Measurements from ENCODE around the genes LSP1 and IGF2.

GRCh38 chr11:1781822-1782538 is 18.3 kb upstream of the CTSD start:
- PRO-cap, 3 experiments, result no peak in any of the 3 experiments
- RAMPAGE, long total RNA, result no peak
- RRBS, 2 experiments, result no CpG with 5 or more reads among the region's 18 CpGs

DNA sequence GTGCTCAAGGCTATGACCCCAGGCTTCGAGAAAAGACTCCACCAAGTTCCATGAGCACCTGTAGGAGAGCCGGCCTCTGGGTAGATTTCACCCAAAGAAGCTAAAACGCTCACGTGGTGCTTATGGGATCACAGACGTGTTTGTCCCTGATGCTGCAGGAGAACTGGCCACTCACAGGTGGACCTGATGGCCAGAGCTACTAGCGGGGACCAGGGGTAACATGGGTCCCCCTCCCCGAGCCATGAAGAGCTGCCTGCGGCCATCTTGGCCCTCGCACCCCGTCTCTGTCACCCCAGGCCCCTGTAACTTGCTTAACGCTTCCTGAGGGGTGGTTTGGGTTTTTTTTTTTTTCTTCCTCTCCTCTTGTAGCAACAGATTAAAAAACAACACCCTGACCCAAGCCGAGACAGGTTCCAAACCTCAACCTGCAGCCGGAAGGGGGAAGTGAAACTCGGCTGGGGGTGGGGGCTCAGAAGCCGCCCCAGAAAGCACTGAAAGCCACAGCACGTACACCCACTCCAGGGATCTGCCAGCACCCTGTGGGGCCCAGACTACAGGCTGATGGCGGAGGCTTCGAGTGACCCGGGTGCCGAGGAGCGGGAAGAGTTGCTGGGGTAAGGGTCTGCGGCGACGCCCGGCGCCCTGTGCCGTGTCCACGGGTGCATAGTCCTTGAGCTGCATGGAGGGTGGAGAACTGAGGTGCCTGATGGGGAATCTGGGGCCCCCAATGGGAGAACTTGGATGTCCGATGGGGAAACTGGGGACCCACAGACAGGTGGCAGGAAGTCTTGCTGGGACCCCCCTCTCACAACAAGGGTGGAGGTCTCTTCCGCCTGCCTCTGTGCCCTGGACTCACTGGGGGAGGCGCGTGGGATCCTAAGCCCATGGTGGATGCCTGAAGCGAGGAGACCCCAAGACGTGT is at the start of gene LSP1:
LSP1 (plus strand) TSS at position 501 of the 922 bp plus-strand sequence.
- PRO-cap, 3 experiments, result peak in 1 of 3 experiments; most common plus-strand start position 521 of the sequence (in 1); most common minus-strand start position 286 of the sequence (in 1)
- RAMPAGE, long total RNA, result start-site peak on the plus strand centred at position 521 of the sequence, 93 bp wide, 38 and 43 reads in 2 replicates
- RRBS, 2 experiments, result 79 to 83% methylated on average over 7 of the region's 34 CpGs

- PRO-cap, 3 experiments, result no peak in any of the 3 experiments
- RAMPAGE, long total RNA, result no peak
- RRBS, 2 experiments, result 22 to 37% methylated on average over 7 of the region's 32 CpGs
Observed at GRCh38 chr11:1853571-1854614, 1.0 kb downstream of the LSP1 start.

- PRO-cap, 3 experiments, result no peak in any of the 3 experiments
- RAMPAGE, long total RNA, result no peak
- RRBS, 2 experiments, result no CpG with 5 or more reads among the region's 13 CpGs
Observed at GRCh38 chr11:1855719-1856309, 2.9 kb downstream of the LSP1 start.

- PRO-cap, 3 experiments, result no peak in any of the 3 experiments
- RAMPAGE, long total RNA, result no peak
- RRBS, 2 experiments, result 8% methylated on average over 2 to 5 of the region's 13 CpGs
Observed at GRCh38 chr11:1891180-1891660, 475 bp downstream of the PRR33 start.

GRCh38 chr11:1912342-1912888 is 7.1 kb upstream of the TNNT3 start:
- PRO-cap, 3 experiments, result no peak in any of the 3 experiments
- RAMPAGE, long total RNA, result no peak
- RRBS, 2 experiments, result no CpG with 5 or more reads among the region's 12 CpGs

DNA sequence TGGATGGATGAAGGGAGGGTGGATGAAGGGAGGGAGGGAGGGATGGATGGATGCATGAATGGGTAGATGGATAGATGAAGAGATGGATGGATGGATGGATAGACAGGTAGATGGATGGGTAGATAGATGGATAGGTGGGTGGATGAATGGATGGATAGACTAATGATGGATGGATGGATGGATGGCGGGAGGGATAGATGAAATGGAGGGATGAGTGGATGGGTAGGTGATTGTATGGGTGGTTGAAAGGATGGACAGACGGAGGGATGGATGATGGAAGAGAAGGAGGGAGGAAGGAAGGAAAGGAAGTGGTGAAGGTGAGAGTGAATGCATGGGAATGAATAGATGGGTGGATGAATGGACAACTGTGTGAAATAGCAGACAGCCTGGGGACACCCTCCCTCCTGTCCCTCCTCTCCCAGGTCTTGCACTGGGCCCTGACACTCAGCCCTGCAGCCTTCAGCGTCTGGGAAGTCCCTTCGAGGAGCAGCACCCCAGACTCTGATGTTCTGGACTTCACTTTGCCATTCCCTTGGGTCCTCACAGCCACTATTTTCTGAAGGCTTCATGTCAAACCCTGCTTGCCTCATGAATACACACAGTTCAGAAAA is 3.6 kb upstream of the TNNT3 start:
- PRO-cap, 3 experiments, result no peak in any of the 3 experiments
- RAMPAGE, long total RNA, result no peak
- RRBS, 2 experiments, result no CpG with 5 or more reads among the region's 4 CpGs

DNA sequence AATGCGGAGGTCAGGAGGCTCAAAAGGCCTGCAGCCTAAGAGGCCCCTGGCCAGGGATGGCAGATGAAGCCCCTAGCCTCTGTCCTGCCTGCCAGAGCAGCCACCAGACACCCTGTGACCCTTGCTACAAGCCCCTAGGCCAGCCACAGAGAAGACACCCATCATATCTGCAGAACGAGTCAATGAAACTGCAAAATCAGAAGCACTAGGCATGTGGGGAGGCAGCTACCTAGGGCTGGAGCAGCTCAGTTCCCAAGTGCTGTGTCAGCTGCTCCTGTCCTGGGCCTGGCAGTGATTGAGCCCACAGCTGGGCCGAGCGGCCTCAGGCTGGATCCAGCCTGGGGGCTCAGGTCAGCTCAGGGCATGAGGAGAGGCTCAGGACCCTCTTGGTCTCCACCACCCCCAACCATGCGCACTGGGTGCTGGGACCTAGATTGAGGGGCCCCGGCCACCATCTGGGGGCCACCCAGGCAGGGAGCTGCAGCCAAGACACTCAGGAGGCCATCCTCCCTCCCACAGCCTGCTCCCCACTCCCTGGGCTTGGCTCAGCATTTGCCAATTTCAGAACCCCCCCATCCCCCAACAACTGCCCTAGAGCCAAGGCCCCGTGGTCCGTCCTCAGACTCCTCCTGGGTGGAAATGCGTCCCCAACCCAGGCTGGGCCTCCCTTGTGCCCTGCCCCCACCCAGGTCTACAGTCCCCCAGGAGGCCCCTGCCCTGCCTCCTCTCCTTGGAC is 2.5 kb upstream of the TNNT3 start:
- PRO-cap, 3 experiments, result peak in 1 of 3 experiments; most common plus-strand start position 304 of the sequence (in 1)
- RAMPAGE, long total RNA, result no peak
- RRBS, 2 experiments, result no CpG with 5 or more reads among the region's 9 CpGs

- PRO-cap, 3 experiments, result no peak in any of the 3 experiments
- RAMPAGE, long total RNA, result no peak
- RRBS, 2 experiments, result no CpG with 5 or more reads among the region's 11 CpGs
Observed at GRCh38 chr11:1918103-1918382, 1.5 kb upstream of the TNNT3 start.

DNA sequence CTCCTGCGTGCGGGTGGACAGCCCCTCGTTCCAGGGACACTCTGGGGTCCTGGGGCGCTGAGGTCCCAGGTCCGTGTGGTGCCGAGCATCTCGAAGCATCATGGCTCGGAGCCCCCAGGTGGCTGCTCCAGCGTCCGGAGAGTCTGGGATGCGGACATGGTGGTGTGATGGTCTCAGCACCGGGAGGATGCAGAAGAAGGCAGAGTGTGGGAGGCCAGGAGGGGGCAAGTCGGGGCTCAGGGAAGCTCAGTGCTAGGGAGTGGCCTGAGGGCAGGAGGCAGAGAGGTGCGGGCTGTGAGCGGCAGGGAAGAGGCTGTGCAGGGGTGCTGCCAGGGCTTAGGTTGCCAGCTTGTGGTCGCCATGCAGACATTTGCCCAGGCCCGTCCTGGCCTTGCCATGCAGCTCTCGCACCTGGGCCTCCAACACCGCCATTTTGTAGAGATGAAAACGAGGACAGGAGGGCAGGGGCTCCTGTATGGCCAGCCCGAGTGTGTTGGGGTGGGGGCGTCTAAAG is 363 bp downstream of the TNNT3 start:
- PRO-cap, 3 experiments, result no peak in any of the 3 experiments
- RAMPAGE, long total RNA, result no peak
- RRBS, 2 experiments, result 45 to 72% methylated on average over 2 of the region's 22 CpGs

DNA sequence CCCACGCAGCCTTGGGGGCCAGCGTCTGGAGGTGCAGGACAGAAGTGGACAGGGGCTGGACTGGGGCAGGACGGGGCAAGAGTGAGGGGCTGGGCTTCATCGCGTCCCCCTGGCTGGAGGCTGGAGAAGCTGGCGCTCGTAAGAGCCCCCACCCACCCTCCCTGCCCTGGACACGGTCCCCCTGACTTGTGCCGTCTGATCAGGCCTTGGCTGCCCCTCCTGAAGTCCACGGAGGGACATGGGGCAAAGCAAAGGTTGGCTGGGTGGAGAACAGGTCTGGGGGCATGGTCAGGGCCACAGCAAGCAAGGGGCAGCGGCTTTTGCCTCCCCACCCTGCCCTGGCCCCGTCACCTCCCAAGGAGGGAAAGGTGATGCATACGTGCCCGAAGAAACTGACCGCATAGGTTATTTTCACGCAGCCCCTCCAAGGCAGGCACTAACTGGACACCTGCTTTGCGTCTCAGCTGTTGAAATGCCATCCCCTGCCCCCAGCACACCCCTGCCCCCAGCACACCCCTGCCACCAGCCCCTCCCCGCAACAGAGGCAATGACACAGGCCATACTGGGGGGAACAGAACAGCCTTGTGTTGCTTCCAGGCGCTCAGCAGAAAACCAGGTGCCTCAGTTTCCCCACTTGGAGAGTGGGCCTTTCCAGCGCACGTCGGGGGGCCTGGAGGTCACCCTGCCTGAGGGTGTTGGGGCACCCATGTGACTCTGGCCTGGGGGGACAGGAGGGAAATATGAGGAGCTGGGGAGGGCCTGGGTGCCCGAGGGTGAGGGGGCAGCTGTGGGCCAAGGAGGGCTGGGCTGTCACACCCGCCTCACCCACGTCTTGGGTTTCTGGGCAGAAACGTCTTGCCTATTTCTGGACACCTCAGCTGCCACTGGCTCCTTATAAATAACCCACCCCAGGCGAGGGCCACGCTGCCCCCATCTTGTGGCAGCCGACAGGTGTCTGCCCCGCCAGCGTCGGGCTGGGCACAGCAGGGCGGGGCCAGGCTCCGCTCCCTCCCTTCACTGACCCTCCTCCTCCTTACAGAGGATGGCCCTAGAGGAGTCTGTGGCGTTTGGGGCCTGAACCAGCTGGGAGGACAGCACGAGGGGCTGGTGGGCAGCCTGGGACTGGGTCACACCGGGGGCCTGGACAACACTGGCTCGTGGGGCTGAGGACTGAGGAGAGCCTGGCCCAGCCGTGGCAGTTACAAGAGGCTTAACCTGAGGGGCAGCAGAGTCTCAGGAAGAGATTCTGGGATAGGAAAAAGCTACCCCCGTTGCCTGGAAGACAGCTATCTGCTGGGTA is 1.3 kb downstream of the TNNT3 start:
- PRO-cap, 3 experiments, result peak in 2 of 3 experiments; most common plus-strand start position 922 of the sequence (in 2); most common minus-strand start position 842 of the sequence (in 2)
- RAMPAGE, long total RNA, result start-site peak on the plus strand centred at position 1,024 of the sequence, 204 bp wide, 7,662 and 2,364 reads in 2 replicates
- RRBS, 2 experiments, result no CpG with 5 or more reads among the region's 40 CpGs

- PRO-cap, 3 experiments, result no peak in any of the 3 experiments
- RAMPAGE, long total RNA, result no peak
- RRBS, 2 experiments, result 28 to 32% methylated on average over 2 of the region's 13 CpGs
Observed at GRCh38 chr11:1921623-1922070, 2.1 kb downstream of the TNNT3 start.

DNA sequence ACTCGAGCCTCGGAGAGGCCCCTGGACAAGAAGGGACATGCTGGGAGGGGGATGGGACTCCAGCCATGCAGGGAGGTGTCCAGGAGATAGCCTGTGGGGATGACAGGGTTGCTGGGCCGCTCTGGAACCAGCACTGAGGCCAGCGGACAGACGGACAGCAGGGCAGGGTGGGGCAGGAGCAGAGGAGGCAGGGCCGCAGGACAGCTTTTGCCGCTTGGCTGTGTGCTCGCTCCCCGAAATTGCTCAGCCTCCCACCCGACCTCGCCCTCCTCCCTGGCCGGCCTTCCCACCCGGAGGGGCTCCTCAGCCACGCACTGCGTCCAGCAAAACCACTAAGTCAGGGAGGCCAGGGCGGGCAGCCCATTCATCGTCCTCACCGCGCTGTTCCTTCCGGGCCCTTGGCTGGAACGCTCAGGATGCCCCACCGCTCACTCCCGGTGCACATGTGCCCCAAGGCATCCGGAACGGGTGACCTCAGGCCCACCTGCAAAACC is 8.0 kb downstream of the TNNT3 start:
- PRO-cap, 3 experiments, result no peak in any of the 3 experiments
- RAMPAGE, long total RNA, result no peak
- RRBS, 2 experiments, result 38% methylated on average over 10 of the region's 25 CpGs

DNA sequence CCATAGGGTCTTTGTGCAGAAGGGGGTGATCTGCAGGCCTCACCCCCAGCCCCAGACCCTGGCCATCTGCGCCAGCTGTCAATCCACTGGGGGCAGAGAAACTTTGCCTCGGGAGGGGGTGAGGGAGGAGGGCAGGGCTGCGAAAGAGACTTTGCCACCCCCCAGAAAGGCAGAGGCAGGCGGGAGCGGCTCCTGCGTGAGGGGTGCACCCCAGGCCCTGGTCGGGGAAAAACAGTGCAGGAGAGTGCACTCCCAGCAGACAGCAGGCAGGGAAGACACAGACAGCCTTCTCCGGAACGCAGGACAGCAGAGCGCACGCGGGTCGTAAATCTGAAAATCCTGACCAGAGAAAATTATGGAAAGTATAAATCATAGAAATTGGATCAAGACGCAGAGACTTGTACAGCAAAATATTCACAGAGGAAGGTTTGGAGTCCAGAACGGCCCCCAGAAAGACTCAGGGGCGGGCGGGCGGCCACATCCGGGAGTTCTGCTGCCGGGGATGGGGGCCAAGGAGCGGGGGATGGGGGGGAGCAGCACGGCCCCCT is 8.1 kb upstream of the MRPL23 start:
- PRO-cap, 3 experiments, result no peak in any of the 3 experiments
- RAMPAGE, long total RNA, result no peak
- RRBS, 2 experiments, result no CpG with 5 or more reads among the region's 22 CpGs

GRCh38 chr11:2100359-2100976 is 38.7 kb downstream of the IGF2 start:
- PRO-cap, 3 experiments, result peak in 1 of 3 experiments; most common plus-strand start chr11:2100632 (in 1); most common minus-strand start chr11:2100577 (in 1)
- RAMPAGE, long total RNA, result no peak
- RRBS, 2 experiments, result 48 to 51% methylated on average over 15 to 16 of the region's 20 CpGs

GRCh38 chr11:2109092-2109969 is 29.9 kb downstream of the IGF2 start:
- PRO-cap, 3 experiments, result no peak in any of the 3 experiments
- RAMPAGE, long total RNA, result no peak
- RRBS, 2 experiments, result 21 to 24% methylated on average over 9 of the region's 31 CpGs

DNA sequence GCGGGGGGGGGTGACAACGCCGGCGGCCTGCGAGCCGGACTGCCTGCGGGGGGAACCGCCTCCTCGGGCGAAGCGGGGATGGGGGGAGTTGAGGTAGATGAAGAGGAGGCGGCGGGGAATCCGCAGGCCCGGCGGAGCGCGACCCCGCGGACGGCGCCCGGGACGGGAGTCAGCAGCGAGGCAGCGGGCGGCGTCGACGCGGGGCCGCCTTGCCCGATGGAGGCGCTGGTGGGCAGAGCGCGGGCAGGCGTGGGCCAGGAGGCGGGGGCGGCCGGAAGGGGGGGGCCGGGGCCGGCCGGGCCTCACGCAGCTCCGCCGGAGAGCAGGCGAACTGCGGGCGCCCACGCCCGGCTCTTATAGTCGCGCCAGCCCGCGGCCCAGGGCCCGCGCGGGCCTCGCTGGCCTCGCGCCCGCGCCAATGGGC is at the start of gene IGF2:
IGF2 (minus strand) TSS at position 328 of the 424 bp plus-strand sequence.
- PRO-cap, 3 experiments, result peak in 2 of 3 experiments; most common minus-strand start position 218 of the sequence (in 1)
- RAMPAGE, long total RNA, result no peak
- RRBS, 2 experiments, result 2 to 3% methylated on average over 27 of the region's 63 CpGs

- PRO-cap, 3 experiments, result no peak in any of the 3 experiments
- RAMPAGE, long total RNA, result no peak
- RRBS, 2 experiments, result 43 to 48% methylated on average over 13 of the region's 26 CpGs
Observed at GRCh38 chr11:2158144-2158923, 2.7 kb downstream of the INS start.

GRCh38 chr11:2210859-2211691 is 39.5 kb upstream of the TH start:
- PRO-cap, 3 experiments, result no peak in any of the 3 experiments
- RAMPAGE, long total RNA, result no peak
- RRBS, 2 experiments, result 6 to 22% methylated on average over 5 to 9 of the region's 21 CpGs

GRCh38 chr11:2307030-2307340 is 5.2 kb downstream of the TSPAN32 start:
- PRO-cap, 3 experiments, result no peak in any of the 3 experiments
- RAMPAGE, long total RNA, result no peak
- RRBS, 2 experiments, result no CpG with 5 or more reads among the region's 8 CpGs